Left cardiac atrium (tissue), 1 donor: ENCODE results near the gene MED10.

DNA sequence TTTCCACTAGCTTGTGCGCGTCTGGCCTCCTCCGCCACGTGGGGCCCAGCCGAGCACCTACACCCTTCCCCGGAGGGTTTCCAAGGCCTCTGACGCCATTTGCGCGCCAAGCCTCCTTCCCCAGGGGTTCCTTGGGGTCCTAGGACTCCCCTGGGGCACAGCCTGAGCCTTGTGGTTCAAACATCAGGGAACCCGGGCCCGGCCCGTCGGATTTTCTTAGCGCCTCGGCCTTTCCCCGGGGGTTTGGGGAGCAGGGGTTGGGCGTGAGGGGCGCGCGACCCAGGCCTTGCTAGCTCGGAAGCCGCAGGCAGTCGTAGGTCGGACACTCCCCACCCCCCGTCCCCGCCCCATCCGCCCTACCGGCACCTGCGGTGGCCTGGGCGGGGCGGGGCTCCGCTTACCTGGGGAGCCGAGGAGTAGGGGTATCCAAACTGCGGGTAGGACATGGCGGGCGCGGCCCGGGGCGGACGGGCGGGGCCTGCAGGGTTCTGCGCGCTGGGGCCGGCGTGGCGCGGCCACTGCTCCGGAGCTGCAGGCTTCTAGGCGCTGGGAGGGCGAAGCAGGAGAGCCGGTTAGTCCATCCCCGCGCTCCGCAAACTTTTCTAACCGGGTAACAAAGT is 413 bp downstream of the IRX4 start:
- PRO-cap: no peak

DNA sequence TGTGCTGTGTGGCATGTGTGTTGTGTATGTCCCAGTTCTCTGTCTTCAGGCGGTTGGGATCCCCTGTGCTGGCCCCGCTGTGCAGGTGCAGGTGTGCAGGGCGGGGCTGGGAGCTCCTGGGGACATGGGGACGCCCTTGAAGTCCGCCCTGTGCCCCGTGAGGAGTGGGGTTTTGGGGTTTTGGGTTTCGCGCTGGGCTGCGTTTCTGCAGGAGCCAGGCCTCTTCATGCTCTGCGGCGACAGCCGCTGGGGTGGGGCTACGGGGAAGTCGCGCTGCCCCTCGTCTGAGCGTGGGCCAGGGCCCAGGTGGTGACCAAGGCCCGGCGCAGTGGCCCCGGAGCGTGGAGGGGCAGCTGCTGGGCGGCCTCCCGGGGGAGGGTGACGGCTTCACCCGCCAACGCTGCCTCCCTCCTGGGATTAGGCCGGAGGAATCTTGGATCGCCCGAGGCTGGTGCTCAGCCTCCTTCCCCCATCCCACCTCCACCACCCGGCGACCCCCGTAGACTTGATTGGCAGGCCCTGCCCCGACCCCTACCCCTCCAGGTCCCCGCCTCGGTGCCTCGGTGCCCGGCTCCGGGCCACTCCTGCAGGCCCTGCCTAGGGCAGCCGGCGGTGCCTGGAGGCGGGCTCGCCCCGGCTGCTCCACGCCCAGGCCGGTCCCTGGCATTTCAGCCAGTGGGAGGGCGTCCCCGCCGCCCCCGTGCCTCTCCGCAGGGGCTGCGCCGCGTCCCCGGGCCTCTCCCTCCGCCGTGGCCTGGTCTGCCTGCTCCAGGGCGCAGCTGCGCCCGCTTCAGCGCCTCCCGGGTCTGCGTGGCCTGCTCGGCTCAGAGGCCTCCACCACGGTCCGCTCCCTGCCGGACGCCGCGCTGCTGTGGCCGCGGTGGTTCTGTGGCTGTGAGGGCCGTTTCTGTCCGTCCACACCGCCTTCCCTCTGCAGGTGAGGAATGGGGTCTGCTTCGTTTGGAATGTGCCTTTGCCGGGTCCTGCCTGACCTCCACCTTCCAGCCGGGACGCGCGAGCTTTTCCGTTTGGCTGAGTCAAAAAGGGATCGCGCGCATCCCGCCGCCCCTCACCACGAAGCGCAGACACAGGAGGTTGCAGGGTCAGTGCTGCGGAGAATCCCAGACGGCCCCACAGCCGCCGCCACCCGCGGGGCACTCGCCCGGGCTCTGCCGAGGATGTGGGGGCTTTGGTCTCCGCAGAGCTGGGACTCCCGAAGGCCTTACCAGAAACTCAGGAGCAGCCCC is 48.2 kb upstream of the IRX4 start:
- PRO-cap: bidirectional peak, plus-strand start at position 771 of the sequence, minus-strand start at position 753 of the sequence

DNA sequence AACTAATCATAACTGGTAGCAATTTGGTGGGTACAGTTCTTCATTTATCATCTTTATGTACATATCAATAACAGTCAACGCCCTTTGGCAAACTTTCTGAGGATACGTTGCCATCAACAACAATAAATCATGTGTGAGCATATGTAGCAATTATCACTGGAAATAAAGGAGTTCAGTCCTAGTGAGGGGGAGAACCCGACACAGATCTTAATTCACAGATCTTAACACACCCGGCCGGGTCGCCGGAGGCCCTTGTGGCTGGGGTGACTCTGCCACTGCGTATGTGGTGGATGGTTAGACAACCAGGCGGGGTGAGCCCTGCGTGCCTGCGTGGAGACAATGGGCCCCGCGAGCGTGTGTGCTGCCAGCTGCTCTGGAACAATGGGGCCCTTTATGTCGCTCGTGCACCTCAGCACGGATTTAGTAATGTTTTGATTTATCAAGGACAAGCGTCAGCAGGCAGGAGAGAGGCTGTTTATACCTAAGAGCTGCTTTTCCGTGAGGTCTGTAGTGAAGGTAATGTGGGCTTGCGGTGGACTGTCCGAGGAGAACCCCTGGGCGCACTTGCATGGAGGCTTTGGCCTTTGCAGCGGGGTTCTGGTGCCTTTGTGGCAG is 284.7 kb upstream of the IRX1 start:
- PRO-cap: no peak

- PRO-cap: no peak
Measured at GRCh38 chr5:3535711-3536424, 59.8 kb upstream of the IRX1 start.

DNA sequence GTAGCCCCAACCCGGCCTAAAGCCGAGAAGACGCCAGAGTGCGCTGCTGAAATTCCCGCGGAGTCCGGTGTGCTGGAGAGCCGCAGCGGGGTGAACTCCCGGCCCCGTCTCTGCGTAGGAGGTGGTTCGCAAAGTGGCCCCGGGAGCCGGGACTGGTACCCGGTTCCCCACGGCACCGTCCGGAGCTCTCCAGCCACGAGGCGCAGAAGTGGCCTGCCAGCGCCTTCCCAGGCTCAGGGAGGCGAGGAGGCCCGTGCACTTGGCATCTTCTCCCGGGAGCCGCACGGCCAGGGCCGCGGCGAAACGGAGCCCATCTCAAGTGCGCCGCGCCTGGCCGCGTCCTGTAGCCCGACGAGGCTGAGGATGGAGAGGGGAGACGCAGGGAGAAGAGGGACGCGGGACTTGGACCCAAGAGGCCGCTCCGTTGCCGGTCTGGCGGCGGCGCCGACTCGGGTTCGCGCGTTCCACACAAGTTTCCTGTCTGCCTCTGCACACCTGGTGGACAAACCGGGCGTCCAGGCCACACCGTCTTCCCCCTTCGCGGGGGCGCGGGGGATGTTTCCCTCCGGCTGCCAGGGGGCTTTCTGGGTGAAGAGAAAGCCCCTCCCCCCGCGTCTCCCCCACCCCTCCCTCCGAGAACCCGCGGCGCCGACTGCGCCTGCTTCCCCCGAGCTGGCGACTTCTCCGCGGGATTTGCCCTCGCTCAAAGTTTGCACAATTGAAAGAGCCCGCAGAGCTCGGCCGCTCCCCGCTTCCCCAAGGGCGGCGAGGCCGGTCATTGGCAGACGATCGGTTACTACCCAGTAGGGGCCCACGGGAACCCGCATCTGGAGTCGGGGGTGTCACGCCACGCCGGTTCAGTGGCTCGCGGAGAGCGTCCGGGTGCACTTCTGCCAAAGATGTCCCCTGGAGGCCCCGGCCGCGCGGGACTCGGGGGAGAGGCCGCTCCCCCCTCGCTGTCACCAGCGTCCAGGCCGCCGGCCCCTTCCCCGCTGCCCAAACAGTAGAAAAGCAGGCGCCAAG is 837 bp upstream of the IRX1 start:
- PRO-cap: no peak

- PRO-cap: no peak
Measured at GRCh38 chr5:4117676-4117974, 522.0 kb downstream of the IRX1 start.

GRCh38 chr5:5834947-5835429 is 412.5 kb downstream of the ICE1 start:
- PRO-cap: no peak

DNA sequence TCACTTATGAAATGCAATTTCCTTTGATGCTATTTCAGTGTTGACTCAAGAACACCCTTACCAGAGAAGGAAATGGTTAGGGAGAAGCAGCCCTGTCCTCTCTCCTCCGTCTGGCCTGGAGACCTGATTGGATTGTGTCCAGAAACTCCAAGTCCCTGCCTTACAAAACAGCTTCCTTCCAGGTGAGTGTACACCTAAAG is 116.6 kb downstream of the MED10 start:
- PRO-cap: no peak

DNA sequence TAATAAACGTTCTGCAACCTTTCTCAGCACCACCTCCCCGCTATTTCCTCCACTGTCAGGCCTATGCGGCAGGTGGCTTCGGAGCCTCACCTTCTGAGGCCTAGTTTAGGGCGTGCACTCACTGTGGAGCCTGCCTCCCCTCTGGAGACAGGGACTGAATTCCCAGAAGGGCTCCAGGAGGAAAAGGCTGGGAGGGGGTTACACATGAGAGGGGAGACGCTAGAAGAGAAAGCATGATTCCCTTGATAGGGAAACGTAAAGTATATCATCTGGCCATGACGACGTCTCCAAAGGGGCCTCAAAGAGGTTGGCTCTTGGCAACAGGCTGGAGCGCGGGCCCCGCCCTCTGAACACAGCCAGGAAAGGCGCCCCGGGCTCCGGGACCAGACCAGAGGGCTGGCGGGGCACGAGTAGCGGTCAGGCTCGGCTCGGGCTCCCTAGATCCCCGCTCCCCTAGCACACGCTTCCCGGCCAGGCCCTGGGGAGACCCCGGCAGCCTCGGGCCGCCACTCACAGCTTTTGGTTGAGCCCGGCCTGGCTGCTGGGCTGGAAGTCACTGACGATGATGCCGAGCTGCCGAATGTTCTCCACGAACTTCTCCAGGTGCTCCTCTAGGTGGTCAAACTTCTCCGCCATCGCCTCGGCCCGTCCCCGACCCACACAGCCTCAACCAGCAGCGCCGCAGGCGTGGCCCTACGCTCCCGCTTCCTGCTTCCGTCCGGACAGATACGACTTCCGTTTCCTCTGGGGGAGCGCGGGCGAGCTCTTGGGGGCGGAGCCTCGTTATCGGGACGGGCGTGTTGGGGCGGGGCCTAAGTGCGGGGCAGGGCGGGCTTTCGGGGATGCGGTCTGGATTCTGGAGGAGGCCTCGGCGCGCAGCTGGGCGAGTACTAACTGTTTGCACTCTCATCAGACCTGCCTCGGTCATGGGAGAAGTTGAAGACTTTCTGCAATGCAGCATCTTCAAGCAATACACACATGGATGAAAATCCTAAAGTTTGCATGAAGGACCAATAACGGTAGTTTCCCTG is at the start of gene MED10:
TSS of gene MED10 (minus strand) at position 700 of the 1,031 bp plus-strand sequence.
- PRO-cap: unidirectional peak, plus-strand start at position 355 of the sequence; unidirectional peak, plus-strand start at position 391 of the sequence; bidirectional peak, plus-strand start at position 833 of the sequence, minus-strand start at position 653 of the sequence

- PRO-cap: no peak
Measured at GRCh38 chr5:6595112-6596087, 37.4 kb downstream of the NSUN2 start.

DNA sequence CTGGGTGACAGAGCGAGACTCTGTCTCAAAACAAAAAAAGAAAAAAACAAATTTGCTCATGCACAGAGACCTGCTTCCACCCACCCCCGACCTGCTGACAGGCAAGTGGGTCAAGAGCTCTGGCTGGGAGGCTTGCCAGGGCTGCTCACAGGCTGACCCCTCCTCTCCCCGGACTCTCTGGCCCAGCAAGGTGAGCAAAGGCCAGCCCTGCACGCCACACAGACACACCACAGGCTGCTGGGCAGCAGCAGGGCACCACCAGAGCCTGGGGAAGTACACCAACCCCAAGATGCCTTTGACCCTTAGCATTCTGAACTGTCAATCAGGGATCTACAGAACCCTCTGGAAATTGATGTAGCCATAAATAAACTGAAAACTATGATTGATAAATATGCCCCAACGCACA is 29.2 kb downstream of the NSUN2 start:
- PRO-cap: no peak

GRCh38 chr5:6736947-6737418 is 23.8 kb downstream of the TENT4A start:
- PRO-cap: no peak

DNA sequence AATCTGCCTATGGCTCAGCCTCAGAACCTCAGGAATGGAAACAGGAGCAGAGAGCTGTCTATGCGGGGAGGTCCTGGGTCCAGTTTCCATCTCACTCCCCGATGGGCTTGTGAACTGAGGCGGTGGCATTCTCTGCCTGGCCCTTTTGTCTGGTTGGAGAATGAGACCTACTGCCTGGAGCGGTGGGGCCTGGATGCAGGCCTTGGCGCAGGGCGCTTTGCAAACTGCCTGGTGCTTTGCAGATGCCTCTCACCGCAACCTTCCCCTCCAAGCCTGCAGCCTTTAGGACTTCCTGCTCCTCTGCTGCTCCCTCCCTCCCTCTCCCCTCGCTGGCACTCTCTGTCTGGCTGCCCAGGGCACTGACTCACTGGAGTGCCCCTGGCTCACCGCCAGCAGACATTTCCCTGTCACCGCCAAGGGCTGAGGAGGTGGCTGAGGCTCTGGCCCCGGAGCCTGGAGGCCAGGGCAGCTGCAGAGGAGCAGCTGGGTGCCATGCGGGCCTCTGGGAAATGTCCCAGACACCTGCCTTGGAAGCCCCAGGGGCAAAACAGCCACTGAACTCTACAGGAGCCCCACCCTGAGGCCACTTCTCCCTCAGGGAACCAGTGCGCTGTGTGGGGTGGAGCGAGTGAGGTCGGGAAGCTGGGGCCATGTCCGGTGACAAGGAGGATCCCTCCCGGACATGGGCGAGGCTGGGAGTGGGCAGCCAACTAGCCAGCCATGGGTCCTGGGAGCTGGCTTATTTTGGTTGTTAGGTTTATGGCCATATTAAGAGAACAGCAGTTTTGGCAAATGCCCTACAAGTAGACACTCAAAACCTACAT is 53.4 kb downstream of the TENT4A start:
- PRO-cap: no peak

GRCh38 chr5:8014065-8014680 is 145.2 kb downstream of the MTRR start:
- PRO-cap: no peak

DNA sequence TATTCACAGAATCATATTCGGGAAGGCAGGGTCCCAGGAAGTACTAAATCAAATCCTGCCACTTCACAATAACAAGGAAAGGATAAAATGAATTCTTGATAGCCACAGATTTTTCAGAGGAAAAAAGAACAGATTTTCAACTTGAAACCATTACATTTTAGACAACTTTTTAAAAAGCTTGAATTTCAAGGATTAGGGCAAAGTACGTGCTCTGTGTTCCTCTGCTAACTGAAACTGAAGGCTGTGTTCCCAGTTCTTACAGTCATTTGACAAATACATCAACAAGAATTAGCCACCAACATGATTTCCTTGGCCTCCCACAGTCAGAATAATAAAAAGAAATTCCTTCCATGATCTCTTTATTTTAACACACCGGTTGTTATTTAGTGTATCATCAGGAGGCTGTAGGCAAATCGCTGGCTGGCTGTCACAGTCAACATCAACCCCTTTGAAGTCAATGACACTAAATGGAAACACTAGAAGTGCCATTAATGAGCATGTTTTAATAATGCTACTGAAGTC is 61.8 kb downstream of the SEMA5A start:
- PRO-cap: no peak

- PRO-cap: no peak
Measured at GRCh38 chr5:9720731-9721214, 90.6 kb upstream of the TAS2R1 start.

- PRO-cap: no peak
Measured at GRCh38 chr5:10016412-10016887, 233.2 kb downstream of the ATPSCKMT start.

DNA sequence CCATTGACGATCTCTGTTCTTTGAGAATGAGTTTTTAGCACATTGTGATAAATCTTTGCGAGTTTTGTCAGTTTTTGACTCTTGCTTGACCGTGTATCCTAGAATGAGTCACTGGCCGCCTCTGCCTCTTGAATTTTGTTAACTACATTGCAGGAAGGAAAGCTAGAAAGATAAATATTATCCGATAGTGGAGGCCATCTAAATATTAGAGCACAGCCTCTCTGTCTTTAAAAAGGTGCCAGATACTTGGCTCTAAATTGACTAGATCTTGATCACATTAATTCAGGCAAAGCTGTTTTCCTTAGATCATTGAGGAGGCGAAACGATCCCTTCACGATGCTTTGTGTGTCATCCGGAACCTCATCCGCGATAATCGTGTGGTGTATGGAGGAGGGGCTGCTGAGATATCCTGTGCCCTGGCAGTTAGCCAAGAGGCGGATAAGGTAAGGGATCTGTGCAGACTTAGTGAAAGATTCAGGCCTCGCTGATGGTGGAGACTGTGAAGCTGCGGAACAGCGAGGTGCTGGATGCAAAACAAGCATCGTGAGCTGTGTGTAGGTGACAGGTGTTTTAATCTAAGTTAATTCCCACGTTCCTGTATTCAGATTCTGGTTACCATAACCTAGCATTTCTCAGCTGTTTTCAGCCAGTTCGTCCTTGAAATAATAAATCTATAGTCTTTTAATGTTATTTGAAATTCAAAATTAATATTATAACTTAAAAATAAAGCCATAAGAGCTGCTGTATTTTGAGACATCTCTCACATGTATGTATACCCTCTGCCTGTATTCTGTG is 12.3 kb downstream of the CCT5 start:
- PRO-cap: no peak

GRCh38 chr5:10266102-10266749 is 16.1 kb downstream of the CCT5 start:
- PRO-cap: no peak

DNA sequence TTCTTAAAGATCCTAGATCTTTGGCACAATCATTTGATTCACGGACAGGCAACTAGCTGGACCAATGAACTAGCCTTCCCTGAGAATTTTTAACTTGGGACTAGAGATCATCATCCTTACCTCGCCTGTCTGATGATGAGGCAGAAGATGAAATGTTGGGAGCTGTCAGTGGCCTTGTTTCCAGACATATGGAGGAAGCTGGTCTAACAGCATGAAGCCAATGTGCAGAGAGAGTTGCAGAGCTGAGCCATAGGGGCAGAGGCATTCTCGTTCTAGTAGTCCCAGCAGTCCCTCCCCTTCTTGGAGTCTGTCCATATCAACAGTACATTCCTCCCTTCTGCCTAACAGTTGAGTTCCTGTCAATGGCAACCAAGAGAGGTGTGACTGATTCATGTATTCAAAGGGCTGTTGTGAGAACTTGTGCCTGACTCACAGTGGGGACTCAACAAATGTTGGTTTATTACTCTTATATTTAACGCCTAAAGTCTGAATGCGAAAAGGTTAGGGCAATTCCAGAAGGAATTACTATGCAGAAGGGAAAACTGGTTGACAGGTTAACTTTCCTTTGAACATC is 2.0 kb upstream of the MARCHF6 start:
- PRO-cap: no peak